Hair follicular keratinocyte (primary cell): ENCODE data around the genes MLST8, E4F1 and ECI1.

- RAMPAGE, long total RNA: no peak
These were observed 1.4 kb downstream of the NOXO1 start for GRCh38 chr16:1979669-1980552.

DNA sequence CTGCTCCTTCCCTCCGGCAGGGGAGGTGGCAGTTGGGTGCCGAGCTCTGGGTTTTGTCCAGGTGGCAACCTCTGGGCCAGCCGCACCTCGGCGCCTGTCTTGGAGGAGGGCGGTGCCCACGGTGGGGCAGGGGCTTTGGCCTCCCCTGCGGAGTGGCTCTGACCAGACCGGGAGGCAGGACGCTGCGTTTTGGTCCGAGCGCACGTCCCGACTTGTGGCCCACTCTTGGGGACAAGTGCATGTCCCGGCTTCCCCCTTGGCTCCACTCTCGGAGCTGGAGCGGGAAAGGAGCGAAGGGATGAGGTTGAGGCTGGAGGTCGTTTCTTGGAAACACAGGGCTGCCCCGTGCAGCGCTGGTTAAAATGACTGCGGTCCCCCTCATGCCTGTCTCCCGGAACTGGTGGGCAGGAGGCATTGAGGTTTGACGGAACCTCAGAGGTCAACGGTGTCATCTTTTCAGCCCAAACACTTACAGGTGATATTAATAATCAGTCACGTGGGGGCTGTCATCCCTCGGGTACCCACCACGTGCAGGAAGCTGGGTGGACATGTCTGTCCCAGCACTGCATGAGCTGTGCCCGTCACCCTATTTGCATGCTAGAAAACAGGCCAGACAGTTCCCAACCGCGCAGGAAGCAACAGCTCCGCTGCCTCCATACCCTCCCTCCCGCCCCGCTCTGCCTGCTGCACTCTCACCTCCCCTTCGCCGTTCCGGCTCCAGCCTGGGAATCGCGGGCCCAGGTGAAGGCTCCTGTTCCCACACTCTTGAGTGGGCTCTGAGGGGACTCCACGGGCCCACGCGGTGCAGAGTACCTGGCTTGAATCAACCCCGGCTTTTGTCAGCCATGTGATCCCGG, 1.2 kb downstream of the SYNGR3 start:
- RAMPAGE, long total RNA: no peak

GRCh38 chr16:2002437-2003360, 12.9 kb downstream of the SYNGR3 start:
- RAMPAGE, long total RNA: no peak

DNA sequence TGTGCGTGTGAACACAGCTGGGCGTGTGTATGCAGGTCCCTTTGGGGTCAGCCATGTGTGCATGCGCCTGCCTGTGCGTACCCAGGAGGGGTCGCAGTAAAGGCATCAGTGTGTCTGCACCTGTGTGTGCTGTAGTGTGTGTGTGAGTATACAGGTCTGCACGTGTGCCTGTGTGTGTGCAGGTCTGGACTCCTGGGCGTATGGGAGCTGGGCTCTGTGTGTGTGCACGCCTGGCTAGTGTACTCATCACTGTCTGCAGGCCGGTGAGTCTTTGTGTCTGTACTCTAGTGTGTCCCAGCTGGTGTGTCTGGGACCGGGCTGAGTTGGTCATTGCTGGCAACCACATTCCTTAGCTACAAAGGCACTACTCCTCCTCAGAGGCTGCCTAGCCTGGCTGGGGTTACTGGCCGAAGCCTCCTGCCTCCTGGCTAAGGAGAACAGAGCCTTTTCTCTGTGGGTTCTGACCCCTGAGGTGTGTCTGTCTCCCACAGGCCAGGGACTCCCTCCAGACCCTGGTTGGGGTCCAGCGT, 933 bp downstream of the NHERF2 start:
- RAMPAGE, long total RNA: no peak

- RAMPAGE, long total RNA: no peak
These were observed 6.5 kb downstream of the NHERF2 start for GRCh38 chr16:2032900-2033827.

DNA sequence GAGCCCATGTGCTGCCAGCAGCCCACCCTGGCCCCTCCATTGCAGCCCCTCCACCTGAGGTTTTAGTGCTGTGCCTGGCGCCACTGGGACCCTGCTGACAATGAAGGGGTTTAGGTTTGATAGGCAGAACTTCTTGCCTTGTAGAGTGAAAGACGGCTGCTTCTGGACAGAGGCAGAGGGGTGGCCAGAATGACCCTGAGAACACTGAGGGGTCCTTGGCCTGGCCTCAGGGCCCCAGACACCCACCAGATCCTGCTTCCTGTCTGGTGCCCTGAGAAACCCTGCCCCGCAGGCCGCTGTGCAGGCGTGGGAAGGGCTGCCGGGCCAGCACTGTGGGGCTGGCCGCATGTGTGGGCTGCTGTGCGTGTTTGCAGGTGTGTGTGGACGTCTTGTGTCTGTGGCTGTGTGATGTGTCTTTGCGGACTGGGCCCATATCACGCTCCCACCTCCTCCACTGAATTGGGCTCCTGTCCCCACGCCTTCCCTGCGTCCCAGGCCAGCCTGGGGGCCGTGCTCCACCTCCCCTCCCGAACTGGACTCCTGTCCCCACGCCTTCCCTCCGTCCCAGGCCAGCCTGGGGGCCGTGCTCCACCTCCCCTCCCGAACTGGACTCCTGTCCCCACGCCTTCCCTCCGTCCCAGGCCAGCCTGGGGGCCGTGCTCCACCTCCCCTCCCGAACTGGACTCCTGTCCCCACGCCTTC, 7.3 kb downstream of the NHERF2 start:
- RAMPAGE, long total RNA: no peak

GRCh38 chr16:2040708-2041695, 6.6 kb downstream of the NTHL1 start:
- RAMPAGE, long total RNA: no peak

- RAMPAGE, long total RNA: no peak
These were observed 7.5 kb downstream of the TRAF7 start for GRCh38 chr16:2162793-2163722.

DNA sequence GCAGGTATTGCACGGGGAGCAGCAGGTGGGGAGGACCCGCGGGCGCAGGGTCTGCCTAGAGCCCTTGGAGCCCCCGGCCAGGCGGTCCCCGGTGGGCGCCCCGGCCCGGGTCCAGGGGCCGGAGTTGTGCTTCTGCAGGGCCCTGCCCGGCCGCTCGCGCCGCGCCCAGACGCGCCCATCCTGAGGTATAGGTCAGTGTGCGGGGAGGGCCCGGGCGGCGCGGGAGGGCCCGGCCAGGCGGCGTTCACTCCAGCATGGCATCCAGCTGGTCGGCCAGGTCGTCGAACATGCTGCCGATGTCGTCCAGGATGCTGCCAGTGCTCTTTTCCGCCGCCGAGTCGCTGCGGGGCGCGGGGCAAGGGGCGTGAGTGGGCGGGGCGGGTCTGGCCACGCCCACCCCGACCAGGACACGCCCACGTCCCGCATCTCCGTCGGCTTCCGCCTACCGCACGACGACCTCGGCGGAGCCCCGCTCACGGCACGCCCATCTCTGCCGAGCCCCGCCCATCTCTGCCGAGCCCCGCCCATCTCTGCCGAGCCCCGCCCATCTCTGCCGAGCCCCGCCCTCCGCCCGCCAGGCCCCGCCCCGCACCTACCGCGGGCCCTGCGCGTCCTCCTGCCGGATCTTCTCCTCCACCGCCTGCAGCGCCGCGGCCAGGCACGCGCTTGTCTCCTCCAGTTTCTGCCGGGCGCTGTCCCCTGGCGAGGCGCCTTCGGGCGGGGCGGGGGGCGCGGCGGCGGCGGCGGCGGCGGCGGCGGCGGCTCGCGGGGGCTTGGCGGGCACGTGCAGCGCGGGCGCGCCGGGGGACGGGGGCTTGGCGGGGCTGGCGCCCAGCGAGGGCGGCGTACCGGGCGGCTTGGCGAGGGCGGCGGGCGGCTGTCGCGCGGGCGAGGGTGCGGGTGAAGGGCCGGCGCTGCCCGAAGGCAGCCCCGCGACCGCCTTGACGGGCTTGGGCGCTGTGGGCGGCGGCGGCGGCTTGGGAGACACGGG, 17.8 kb downstream of the CASKIN1 start:
- RAMPAGE, long total RNA: no peak

DNA sequence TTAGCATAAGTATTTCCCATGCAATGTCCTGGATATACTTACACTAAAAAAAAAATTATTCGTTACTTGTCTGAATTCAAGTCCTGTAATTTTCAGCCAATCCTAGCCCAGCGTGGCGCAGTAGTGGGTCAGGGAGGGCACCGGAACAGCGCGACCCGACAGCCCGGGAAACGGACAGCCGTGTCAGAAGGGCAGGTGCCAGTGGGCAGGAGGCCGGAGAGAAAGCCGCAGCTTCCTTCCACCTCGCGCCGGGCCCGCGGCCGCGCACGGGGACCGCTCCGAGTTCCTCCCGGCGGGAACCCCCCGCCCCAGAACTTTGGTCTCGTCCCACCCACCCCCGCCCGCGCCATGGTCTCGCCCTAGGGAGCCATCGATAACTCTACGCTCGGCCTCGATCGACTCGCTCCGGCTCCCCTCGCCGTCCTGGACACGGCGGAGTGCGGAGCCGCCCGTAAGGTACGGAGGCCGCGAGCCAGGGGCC, at the start of gene MLST8:
Gene MLST8 (plus strand): TSS at position 398 of the 481 bp plus-strand sequence.
- RAMPAGE, long total RNA: start-site peak on the plus strand centred at position 423 of the sequence, 16 bp wide, 55 and 32 reads in 2 replicates

GRCh38 chr16:2223007-2223749, at the start of gene E4F1:
Gene E4F1, plus strand, starts transcription at chr16:2223591.
- RAMPAGE, long total RNA: no peak

DNA sequence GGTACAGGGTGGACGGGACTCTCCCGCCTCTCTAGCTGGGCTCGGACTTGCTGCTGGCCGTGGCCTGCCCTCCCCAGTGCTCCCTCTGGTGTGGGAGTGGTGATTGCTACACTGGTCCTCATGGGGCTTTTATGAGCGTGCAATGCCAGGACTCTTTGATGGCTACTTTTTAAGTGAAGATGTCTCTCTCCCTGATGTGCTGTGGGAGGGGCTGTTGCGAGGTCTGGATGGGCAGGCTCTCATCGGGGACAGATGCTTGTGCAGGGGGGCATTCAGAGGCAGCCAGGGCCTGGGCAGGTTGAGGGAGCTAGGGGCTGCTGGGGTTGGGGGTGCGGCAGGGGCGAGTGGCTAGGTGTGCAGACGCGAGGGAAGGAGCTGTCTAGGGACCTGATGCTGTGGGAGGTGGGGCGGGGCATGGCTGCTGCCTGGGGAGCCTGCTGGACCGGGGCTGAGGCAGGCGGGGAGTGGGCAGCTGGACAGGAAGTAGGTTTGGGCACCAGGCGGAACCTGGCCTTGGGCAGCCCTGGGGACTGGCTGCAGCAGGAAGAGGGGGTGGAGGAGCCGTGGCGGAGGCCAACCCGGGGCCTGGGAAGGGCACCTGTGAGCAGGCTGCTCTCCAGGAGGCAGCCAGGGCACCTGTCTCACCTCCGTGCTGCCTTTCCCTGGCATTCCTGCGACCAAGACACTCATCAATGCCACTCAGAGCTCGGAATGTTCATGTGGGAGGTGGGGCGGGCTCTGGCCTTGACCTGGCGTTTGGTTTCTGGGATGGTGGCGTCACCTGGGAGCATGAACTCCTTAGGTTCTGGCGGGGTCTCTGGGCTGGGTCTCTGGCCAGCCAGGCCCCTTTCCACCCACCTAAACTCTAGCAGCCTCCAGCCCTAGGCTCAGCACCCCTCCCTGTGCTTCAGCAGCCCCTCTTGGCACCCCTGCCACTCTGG, 5.9 kb upstream of the DNASE1L2 start:
- RAMPAGE, long total RNA: no peak

DNA sequence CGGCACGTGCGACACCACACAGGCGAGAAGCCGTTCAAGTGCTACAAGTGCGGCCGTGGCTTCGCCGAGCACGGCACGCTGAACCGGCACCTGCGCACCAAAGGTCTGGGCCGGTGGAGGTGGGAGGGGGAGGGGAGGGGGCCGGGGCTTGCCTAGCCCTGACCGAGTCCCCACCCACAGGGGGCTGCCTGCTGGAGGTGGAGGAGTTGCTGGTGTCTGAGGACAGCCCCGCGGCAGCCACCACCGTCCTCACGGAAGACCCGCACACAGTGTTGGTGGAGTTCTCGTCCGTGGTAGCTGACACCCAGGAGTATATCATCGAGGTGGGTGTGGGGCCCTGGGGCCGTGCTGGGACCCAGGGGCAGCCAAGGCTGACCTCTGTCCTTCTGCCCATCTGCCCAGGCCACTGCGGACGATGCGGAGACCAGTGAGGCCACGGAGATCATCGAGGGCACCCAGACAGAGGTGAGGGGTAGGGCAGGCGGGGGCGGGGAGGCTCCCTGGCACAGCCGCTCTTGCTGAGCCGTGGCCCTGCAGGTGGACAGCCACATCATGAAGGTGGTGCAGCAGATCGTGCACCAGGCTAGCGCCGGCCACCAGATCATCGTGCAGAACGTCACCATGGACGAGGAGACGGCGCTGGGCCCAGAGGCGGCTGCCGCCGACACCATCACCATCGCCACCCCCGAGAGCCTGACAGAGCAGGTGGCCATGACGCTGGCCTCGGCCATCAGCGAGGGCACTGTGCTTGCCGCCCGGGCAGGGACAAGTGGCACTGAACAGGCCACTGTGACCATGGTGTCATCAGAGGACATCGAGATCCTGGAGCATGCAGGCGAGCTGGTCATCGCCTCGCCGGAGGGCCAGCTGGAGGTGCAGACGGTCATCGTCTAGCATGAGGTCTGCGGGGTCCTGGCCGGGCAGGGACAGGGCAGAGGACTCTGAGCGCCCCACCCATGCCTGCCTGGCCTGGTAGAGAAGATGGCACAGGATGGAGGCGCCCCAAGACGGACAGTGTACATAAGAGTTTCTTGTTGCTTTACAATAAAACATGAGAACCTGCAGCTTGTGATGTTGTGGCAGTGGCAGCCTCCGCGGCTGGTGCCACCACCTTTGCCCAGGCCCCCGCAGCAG, 1.2 kb upstream of the DNASE1L2 start:
- RAMPAGE, long total RNA: no peak

- RAMPAGE, long total RNA: no peak
These were observed at the start of gene ECI1 for GRCh38 chr16:2250816-2252002. Gene ECI1, minus strand, starts transcription at chr16:2251587.

GRCh38 chr16:2252003-2252341, 585 bp upstream of the ECI1 start:
- RAMPAGE, long total RNA: no peak

DNA sequence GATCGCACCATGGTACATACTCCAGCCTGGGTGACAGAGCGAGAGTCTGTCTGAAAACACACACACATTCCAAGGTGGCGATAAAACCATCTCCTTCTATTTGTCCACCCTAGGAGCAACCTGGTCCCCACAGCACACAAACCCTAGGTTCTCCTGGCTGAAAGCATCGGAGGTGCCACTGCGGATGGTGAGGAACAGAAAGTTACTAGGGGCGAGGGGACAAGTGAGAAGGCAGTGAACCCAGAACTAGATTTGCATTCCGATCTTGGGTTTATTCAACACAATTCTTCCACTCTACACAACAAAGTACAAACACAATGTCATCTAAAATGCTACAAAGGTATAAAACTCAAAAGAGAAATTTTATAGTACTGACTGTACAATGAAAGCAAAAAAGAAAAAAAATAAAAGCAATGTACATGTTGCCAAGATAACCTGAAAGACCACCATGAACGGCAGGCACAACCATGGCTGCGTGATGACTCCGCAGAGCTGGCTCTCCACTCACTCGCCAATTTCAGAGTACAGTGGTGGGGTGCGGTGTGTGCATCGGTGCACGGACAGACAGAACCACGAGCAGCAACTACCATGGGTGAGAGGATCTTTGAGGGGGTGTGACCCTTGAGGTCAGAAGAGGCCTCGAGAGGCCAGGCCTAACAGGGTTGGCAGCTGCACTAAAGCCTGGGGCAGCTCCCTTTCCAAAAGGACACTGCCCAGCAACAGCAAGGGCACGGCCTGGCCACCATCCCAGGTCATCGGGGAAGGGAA, 1.7 kb upstream of the ECI1 start:
- RAMPAGE, long total RNA: no peak

GRCh38 chr16:2458506-2459431, 1.1 kb upstream of the TEDC2 start:
- RAMPAGE, long total RNA: no peak

DNA sequence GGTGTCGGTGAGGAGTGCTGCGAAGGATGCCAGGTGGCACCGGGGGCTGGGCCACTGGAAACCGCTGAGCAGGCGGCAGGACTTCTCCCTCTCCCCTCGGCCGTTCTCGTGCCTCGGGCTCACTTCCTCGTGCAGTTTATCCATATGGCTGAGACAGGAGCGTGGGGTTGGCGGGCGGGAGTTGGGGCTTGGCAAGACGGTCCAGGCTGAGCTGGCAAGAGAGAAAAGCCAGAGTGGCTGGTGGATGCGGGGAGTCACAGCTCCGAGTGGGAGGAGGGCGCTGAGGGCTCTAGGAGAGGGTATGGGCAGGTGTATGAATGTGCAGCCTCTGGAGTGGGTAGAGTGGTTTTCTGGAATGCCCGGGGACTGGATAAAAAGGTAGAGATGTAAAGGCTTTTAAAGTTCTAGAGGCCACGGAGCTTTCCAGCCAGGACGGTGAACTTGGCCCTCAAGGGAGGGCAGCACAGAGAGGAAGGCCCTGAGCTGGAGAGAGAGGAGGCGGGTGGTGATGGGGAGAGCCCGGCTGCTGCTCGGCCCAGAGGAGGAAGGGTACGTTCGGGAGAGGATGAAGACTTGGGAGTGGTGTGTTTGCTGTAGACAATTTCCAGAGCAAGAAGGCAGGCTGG, 8.4 kb downstream of the TBC1D24 start:
- RAMPAGE, long total RNA: no peak

GRCh38 chr16:2527751-2528605, 3.2 kb downstream of the CEMP1 start:
- RAMPAGE, long total RNA: no peak

- RAMPAGE, long total RNA: no peak
These were observed 765 bp downstream of the CEMP1 start for GRCh38 chr16:2530289-2530997.